ENCODE results near the gene MRPS12.

- PRO-cap, 2 experiments: no peak in any of the 2 experiments
Observed at GRCh38 chr19:38070557-38070882, 153.5 kb downstream of the DPF1 start.

GRCh38 chr19:38452809-38453179 lies 19.3 kb downstream of the RYR1 start:
- PRO-cap, 2 experiments: no peak in any of the 2 experiments

GRCh38 chr19:38453180-38453587 lies 19.7 kb downstream of the RYR1 start:
- PRO-cap, 2 experiments: no peak in any of the 2 experiments

- PRO-cap, 2 experiments: no peak in any of the 2 experiments
Observed at GRCh38 chr19:38544390-38544905, 73.3 kb downstream of the MAP4K1 start.

DNA sequence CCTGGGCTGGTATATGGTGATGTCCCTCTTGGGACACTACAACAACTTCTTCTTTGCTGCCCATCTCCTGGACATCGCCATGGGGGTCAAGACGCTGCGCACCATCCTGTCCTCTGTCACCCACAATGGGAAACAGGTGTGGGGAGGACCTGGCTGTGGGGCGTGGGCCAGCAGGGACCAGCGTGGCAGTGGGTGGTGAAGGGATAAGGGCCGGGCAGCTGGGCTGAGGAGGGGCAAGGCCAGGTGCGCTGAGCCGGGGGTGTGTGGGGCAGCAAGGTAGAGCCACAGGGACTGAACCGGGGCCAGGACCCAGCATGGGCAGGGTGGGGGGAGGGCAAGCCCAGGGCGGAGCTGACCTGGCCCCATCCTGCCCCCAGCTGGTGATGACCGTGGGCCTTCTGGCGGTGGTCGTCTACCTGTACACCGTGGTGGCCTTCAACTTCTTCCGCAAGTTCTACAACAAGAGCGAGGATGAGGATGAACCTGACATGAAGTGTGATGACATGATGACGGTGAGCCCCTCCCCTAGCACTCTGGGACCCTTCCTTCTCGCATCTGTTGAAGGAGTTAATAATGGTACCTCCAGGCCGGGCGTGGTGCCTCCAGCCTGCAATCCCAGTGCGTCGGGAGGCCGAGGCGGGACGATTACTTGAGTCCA lies 37.6 kb downstream of the MAP4K1 start:
- PRO-cap, 2 experiments: no peak in any of the 2 experiments

DNA sequence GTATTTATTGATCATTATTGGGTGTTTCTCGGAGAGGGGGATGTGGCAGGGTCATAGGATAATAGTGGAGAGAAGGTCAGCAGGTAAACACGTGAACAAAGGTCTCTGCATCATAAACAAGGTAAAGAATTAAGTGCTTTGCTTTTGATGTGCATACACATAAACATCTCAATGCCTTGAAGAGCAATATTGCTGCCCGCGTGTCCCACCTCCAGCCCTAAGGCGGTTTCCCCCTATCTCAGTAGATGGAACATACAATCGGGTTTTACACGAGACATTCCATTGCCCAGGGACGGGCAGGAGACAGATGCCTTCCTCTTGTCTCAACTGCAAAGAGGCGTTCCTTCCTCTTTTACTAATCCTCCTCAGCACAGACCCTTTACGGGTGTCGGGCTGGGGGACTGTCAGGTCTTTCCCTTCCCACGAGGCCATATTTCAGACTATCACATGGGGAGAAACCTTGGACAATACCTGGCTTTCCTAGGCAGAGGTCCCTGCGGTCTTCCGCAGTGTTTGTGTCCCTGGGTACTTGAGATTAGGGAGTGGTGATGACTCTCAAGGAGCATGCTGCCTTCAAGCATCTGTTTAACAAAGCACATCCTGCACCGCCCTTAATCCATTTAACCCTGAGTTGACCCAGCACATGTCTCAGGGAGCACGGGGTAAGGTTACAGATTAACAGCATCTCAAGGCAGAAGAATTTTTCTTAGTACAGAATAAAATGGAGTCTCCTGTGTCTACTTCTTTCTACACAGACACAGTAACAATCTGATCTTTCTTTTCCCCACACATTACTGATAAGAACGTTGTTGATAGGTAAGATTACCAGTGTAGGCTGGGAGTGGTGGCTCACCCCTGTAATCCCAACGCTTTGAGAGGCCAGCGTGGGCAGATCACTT lies 12.6 kb downstream of the EIF3K start:
- PRO-cap, 2 experiments: no peak in any of the 2 experiments

DNA sequence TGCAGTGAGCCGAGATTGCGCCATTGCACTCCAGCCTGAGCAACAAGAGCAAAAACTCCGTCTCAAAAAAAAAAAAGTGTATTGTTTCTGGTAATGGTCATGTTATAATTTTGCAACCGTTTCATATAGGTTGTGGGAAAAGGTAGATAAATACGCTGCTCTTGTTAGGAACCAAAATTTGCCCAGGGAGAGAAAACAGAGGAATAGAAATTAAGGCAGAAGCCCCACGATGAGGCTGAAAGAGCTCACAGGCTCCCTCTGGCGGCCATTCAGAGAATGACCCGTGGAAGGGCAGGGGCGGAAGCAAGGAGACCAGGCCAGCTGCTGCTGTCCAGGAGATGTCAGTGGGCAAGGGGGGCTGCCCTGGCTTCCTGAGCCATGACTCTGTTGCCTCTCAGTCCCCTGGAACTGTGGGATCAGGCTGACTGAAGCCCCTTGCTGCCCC lies 12.9 kb upstream of the ACTN4 start:
- PRO-cap, 2 experiments: no peak in any of the 2 experiments

- PRO-cap, 2 experiments: peak in 1 of 2 experiments; most common minus-strand start chr19:38676568 (in 1)
Observed at GRCh38 chr19:38676048-38677172, 29.0 kb downstream of the ACTN4 start.

DNA sequence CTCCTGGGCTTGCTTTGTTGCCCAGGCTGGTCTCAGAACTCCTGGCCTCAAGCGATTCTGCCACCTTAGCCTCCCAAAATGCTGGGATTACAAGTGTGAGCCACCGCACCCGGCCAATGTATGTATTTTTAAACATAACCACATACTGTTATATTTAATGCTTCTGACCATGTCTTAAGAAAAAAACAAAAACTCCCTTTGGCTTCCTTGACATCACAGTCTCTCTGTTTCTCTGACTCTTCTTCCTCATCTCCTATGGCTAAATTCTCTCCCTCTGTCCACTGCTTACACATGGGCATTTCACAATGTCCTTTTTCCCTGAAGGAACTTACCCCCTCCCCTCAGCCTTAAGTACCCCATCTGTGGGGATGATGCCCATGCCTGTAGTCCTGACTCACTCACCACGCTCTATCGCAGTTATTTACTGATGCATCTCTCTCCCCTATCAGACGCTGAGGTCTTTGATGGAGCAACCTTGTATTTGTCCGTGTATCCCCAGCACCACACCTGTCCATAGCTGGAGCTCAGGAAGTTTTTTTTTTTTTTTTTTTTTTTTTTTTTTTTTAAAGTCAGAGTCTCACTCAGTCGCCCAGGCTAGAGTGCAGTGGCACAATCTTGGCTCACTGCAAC lies 32.3 kb downstream of the ACTN4 start:
- PRO-cap, 2 experiments: no peak in any of the 2 experiments

DNA sequence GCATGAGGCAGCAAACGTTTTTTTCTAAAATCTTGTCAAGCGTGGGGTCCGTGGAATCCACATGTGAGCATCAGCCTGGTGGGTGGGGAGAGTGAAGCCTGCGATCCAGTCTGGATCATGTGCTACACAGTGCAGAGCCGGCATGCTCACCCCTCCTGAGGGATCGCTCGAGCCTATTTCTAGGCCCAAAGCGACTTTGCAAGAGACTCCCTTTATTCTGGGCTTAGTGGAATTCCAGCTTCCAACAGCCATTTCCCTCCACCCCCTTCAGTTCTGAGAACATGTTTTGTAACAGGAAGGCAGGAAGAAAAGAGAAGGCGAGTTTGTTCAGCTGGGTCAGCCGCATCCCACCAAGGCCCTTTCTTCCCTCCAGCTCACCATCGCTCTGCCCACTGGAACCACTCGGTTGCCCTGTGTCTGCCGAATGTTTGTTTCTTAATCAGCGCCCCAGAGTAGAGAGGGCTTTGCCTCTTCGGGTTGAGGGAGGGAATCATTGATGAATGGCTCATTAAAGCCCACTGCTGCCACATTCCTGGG lies 45.7 kb downstream of the ACTN4 start:
- PRO-cap, 2 experiments: peak in 2 of 2 experiments; most common minus-strand start position 426 of the sequence (in 2)

GRCh38 chr19:38701240-38701978 lies 42.9 kb downstream of the CAPN12 start:
- PRO-cap, 2 experiments: peak in 1 of 2 experiments; most common plus-strand start chr19:38701687 (in 1); most common minus-strand start chr19:38701542 (in 1)

- PRO-cap, 2 experiments: no peak in any of the 2 experiments
Observed at GRCh38 chr19:38713075-38713703, 31.1 kb downstream of the CAPN12 start.

DNA sequence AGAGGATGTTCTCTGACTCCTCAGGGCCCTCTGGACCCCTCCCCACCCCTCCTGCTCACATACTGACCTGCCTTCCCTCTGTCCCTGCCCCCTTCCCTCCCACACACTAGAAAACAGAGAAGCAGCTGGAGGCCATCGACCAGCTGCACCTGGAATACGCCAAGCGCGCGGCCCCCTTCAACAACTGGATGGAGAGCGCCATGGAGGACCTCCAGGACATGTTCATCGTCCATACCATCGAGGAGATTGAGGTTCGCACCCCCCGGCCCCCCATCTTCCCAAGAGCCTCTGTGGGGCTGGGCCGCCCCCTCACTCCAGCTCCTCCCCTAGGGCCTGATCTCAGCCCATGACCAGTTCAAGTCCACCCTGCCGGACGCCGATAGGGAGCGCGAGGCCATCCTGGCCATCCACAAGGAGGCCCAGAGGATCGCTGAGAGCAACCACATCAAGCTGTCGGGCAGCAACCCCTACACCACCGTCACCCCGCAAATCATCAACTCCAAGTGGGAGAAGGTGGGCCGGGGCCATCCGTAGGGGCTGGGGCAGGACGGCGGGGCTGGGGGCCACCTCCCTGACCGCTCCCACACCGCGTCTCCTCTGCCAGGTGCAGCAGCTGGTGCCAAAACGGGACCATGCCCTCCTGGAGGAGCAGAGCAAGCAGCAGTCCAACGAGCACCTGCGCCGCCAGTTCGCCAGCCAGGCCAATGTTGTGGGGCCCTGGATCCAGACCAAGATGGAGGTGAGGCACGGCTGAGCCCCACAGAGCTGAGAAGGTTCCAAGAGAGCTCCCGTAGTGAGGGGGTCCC lies 20.2 kb downstream of the CAPN12 start:
- PRO-cap, 2 experiments: no peak in any of the 2 experiments

- PRO-cap, 2 experiments: no peak in any of the 2 experiments
Observed at GRCh38 chr19:38729405-38730546, 14.5 kb downstream of the CAPN12 start.

DNA sequence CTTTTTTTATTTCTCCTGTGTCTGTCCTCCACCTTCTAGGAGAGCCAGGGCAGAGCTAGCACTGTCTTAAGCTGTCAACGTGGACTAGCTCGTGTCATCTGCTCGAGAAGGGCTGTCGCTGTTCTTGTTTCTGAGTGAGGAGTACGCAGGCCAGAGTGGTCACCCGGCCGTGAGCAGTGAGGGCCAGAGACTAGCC lies 13.8 kb downstream of the CAPN12 start:
- PRO-cap, 2 experiments: no peak in any of the 2 experiments

DNA sequence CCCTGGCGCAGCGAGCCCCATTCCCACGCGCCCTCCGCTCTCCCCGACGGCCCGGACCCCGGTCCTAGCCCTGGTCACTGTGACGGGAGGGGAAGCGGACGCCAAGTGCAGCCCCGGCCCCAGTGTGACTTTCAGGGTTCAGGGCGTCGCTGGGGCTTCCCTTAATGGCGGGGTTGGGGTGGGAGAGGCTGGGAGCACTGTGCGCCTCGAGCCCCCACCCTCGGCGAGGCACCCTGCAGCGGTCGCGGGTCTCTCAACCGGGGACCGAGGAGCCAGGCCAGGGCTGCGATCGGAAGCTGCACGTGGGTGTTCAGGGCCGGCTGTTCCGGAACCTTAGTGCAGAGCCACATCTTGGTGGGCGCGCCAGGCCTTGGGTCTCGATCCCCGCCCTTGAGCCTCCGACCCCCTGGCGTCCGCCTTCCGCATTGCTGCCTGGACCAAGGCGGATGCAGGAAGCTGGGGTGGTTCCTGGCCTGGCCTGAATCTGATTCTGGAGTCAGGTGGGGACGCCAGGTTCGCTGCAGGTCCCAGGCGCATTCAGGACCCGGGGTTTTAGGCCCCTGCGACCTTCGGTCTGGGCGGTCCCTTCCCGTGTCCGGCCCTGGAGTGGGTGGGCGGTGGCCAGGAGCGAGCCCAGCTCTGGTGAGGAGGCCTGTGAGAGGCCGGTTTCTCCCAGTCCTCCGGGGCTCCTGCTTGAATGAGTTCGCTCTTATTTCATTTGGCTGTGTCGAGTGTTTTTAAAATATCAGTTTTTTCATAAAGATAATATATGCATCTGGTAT lies 3.6 kb downstream of the LGALS7B start:
- PRO-cap, 2 experiments: no peak in any of the 2 experiments

DNA sequence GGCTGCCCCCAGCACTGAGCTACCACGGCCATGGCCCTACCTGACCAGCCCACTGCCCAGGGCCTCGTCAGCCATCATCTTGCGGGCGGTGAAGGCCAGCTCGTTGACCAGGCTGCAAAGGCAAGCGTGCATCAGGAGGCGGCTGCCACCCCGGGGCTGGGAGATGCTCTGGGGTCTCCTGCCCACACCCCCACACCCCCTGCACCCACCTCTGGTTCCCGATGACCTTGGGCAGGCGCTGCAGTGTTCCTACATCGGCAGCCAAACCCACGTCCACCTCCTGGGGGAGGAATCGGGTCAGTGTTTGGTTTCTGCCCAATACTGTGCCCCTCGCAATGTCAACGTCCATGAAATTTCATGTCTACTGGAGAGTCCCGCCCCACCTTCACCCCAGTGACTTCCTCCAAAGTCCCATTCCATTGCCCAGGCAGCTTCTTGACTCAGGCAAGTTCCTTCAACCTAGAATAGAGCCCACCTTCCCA lies 3.5 kb upstream of the LGALS4 start:
- PRO-cap, 2 experiments: no peak in any of the 2 experiments

GRCh38 chr19:38843852-38845089 lies 5.5 kb downstream of the HNRNPL start:
- PRO-cap, 2 experiments: no peak in any of the 2 experiments

DNA sequence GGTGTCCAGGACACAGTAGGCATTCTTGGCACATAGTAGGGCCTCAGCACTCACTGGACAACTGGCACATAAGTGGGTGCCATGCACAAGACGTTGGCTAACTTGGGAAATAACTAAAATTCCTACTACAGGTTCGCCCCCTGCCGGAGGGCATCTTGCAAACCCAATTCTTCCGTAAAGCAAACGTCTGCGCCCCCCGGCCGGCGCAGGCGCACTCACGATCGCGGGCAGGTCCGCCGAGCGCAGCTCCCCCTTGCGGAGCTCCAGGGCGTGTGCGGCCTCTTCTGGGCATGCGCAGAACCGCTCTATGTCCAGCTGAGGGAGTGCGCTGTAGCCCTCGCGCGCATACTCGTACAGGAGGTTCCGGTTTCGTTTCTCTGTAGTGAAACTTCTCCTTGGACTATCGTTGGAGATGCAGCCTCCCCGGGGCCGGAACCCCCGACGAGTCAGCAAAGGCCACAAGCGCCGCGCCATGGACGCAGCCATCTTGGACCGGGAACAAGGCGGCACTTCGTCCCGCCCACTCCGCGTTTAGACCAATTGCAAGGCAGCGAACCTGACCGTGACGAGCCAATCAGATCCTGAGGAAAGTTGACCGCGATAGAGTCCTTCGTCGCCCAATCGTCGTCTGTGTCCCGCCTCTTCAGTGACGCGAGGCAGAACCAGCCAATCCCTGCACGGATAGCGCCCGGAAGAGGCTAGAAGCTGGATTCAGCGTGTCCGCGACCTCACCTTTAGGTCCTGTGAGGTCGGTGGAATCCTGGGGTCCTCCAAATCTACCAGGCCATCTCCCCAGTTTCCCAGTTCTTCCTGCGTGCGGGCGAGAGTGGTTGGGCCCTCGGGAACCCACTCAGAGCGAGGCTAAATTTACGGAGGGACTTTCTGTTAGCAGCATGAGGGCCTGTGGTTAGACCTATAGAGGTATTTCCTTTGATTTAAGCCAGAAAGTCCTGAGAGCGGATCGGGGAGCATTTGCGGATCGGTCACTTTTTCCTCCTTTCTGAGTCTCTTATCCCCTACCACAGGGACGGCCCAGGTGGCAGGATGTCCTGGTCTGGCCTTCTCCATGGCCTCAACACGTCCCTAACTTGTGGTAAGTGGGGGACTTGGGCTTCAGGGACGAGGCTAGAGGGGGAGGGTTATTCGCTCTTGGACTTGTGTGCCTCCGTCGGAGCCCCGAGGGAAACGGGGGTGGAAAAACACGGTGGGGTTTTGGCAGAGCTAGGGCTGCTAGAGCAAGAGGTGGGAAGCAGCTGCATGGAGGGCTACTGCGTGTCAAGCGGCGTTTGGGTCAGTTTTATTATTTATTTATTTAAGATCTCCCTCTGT lies at the start of gene MRPS12:
Gene MRPS12, plus strand, starts transcription at position 694 of the 1,329 bp plus-strand sequence.
- PRO-cap, 2 experiments: peak in 2 of 2 experiments; most common plus-strand start position 694 of the sequence (in 2); most common minus-strand start position 500 of the sequence (in 1)

GRCh38 chr19:39083230-39083660 lies 923 bp upstream of the ACP7 start:
- PRO-cap, 2 experiments: no peak in any of the 2 experiments